Vein endothelial cell (primary cell): ENCODE results near the genes SLC46A1 and PIGS.

DNA sequence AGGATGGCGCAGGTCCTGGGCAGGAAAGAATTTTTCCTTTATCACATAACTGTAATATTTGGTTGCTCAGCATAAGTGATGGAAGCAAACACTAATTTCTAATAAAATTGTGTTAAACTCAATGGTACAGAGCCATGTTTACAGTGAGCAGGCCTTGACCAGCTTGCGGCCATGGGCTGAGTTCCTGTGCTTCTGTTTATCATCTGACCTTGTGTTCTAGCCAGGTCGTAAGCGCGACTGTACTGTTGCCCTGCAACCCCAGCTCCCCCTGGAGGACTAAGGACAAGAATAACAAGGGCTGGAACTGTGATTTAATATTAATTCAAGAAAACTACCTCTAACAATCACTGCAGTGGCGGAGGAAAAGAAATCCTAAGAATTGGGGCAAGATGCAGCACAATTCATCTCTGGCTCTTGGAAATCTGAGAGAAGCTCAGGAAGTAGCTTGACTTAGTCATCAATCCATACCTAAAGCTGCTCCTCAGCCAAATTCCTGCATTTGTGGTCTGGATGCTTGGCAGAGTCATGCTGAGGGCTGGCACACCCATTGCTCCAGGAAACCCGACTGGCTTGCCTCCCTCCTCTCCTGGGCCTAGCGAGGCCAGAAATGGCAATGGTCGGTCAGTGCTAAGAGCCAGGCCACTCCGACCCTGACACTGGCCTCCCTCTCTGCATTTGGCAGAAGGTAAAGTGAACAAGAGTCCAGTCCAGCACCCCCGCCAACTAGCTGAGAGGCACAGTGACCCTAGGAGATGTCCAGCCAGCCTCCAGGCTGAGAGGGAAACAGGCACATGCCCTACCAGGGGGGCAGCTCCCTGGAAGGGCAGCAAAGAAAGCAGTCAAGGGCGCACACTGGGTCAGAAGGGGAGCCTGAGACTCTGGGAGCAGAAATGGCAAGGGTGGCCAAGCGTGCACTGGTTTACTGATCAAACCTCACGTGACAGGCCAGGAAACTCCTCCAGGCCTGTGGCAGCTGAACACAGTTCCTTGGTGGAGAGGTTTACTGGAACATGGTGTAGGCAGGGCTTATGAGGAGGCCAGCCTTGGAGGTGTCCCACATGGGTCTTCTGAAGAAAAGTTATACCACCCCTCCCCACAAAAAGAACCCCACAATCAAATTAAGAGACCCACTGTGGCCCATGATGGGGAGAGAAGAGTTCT is 10.1 kb downstream of the POLDIP2 start:
- CAGE, long polyA plus RNA, result no peak

DNA sequence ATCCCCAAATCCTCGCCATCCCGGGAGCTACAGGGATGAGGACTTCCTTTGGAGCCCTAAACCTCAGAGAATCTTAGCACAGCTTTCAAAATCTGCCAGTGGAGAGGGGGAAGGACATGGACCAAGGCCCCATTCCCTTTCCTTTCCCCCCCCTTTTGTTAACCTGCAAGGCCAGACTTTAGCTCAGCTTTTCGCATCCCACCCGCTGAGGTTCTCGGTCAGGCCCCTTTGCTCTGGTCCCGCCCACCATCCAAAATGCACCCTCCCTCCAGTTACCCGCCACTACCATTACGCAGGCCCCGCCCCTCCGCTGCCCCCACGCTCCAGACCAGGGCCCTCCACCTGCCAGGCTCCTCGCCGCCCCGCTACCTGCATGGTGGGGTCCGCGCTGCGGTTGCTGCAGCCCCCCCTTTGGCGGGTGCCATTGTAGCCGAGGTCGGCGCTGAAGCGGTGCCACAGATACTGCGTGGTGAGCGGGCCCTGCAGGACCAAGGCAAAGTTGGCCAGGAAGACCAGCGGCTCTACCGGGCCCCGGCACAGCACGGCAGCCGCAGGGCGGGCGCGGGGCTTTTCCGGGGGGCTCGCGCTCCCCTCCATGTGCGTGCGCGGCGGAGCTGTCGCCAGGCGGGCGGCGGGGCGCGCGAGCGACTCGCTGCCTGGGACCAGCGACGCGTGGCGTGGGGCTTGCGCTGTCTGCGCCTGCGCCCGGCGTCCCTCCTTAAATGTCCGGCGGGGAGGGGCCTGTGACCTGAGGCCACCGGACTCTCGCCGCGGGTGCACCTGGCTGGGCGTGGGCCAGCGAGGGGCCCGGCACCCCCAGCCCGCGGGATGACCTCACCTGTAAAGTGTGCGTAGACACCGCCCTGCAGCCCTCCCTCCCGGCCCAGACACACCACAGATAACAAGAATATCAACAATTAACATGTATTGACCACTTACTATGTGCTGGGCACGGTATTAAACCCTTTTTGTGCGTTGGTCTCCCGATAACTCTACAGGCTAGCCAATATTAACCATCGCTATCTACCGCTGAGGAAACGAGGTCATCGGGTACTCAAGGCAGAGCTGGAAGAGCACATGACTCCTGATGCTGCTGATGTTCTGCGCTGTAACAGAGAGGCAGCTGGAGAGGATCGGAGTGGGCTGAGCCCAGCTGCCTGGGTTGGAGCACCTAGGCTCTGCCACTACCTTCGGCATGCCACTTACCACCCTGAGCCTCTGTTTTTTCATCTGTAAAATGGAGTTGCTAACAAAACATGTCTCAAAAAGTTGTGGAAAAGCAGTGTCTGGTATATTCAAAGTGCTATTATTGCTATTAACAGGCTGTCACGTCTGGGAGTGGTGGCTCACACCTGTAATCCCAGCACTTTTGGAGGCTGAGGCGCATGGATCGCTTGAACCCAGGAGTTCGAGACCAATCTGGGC is at the start of gene SLC46A1:
TSS of gene SLC46A1 (minus strand) at position 695 of the 1,425 bp plus-strand sequence.
- CAGE, long polyA plus RNA, result no peak

GRCh38 chr17:28408029-28408706 is 2.2 kb upstream of the SLC46A1 start:
- CAGE, long polyA plus RNA, result no peak

GRCh38 chr17:28571332-28572101 is at the start of gene PIGS:
PIGS (minus strand) TSS chr17:28571524.
- CAGE, long polyA plus RNA, result start-site peak on the minus strand at chr17:28571502-28571519, 368 and 283 reads in 2 replicates

GRCh38 chr17:28580263-28580937 is 3.7 kb upstream of the ALDOC start:
- CAGE, long polyA plus RNA, result no peak

- CAGE, long polyA plus RNA, result no peak
These were observed 1.8 kb downstream of the RSKR start for GRCh38 chr17:28612212-28612597.

GRCh38 chr17:28695126-28695514 is 16.6 kb downstream of the PROCA1 start:
- CAGE, long polyA plus RNA, result no peak

DNA sequence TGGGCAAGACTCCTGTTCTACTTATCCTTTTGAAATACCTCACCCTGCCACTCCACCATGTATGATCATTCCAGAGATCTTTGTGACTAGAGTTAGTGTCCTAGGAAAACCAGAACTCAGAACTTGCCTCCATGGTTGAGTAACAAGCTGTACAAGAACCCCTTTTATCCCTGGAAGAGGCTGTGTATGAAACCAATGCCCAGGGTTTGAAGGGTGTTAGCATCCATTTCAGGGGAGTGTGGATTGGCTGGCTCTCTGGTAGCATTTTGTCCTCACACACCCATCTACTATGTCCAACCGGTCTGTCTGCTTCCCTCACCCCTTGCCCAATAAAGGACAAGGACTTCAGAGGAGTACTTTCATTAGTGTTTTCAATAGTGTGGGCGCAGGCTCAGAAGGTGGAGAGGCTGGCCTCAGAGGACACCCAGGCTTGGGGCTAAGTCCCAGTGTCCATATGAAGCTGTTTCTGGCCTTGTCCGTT is 2.0 kb downstream of the TLCD1 start:
- CAGE, long polyA plus RNA, result no peak

- CAGE, long polyA plus RNA, result no peak
These were observed 3.0 kb downstream of the TRAF4 start for GRCh38 chr17:28746455-28747526.

- CAGE, long polyA plus RNA, result no peak
These were observed 6.3 kb downstream of the TRAF4 start for GRCh38 chr17:28749825-28750865.

GRCh38 chr17:28913430-28914266 is 10.8 kb upstream of the DHRS13 start:
- CAGE, long polyA plus RNA, result no peak

DNA sequence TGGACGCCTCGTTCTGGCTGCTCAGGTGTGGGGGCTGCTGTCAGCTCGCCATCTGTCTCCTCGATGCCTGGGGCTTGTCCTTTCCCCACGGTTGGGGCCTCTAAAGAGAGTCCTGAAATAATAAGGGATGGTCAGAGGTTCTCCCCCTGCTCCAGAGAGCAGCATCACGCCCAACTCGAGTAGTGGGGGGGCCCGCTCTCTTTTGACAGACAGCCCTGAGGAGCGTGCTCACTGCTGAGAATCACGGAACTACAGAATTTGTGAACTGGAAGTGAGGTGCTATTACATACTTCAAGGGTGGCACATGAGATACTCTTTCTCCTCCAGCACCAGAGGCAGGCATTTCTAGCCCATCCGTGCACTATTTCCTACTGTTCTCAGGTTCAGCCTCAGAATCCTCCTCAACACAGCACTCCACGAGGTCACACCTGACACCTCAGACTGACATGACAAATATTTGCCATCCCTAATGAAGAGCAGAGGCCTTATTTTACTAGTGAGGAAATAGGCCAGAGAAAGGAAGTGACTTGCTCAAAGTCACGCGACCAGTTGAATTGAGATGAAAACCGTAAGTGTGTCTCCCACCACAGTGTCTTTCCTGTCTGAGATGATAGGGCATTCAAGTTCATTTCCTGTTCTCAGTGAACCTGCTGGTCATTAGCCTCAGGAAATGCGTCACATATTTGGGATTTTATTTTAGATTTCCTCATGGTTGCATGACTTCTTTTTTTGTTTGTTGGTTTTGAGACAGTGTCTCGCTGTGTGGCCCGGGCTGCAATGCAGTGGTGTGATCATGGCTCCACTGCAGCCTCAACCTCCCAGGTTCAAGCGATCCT is 23.7 kb downstream of the SEZ6 start:
- CAGE, long polyA plus RNA, result no peak

- CAGE, long polyA plus RNA, result no peak
These were observed 56.7 kb downstream of the PIPOX start for GRCh38 chr17:29099505-29100112.

DNA sequence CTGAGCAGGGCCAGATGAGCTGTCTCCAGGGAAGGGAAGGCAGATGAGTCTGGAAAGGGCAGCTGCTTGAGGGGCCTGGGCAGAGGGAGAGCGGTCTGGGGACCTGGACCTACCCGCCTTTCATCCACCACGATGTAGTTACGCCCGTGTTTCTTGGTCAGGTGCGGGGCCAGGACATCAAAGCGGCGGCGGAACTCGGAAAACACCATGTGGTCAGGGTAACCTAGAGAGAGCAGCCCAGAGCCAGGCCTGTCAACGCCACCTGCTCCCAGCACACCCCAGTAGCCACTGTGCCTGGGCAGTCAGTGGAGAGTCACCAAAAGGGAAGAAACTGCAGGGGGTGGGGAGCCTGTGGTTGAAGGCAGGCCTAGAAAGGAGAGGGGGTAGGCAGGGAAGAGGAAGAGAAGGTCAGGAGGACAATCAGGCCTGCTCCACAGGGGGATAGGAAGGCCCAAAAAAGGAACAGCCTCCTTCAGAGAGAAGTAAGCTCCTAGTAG is 64.1 kb downstream of the PIPOX start:
- CAGE, long polyA plus RNA, result no peak

DNA sequence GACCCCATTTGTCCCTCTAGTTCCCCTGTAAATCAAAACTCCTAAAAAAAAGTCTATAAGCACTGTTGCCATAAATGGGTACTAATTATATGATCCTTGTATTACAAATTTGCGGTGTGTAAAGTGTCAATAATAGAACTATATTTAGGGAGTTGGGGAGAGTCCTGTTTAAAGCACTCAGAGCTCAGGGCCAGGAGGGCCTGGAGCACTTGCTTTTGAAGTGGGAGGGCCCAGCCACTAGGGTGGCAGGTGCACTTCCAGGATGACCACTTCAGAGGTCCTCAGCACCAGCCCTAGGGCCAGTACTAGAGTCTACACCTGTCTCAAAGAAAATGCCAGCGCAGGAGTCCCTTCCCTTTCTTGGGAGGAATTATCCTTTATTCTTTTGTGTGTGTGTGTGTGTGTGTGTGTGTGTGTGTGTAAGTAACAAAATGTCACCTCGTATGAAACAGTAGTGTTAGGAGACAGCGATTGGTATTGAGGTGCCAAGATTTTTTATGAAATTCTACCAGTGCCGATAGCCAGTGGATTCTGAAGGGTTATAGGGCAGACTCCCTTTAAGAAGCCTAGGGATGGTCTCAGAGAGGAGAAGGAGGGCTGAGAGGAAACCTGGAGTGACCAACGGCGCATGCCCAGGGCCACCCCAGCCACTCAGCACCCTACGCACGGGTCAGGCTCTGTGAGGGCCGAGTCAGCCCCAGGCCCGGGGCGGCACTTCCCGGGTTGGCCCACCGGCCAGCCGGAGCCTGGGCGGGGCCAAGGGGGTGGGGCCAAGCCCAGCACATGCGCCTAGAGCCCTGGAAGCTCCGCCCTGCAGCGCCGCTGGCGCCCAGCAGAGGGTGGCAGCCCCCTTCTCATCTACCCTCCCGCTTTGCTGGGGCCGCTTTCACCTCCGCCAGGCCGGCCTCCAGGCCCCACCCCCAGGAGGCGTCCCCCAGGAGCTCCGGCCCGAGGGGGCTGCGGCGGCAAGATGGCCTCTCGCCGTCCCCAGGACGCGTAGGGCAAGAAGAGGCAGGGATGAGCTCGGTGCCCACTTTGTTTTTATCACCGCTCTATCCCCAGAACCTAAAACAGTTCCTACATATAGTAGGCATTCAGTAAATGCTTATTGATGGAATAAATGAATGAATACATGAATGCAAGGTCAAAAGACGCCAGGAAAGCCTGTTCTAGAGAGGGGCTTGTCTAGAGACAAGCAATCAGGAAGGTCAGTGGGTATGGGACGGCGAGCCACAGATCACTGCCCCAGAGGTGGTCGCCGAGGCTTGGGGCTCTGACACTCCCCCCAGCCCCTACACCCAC is 31.6 kb downstream of the MYO18A start:
- CAGE, long polyA plus RNA, result no peak

DNA sequence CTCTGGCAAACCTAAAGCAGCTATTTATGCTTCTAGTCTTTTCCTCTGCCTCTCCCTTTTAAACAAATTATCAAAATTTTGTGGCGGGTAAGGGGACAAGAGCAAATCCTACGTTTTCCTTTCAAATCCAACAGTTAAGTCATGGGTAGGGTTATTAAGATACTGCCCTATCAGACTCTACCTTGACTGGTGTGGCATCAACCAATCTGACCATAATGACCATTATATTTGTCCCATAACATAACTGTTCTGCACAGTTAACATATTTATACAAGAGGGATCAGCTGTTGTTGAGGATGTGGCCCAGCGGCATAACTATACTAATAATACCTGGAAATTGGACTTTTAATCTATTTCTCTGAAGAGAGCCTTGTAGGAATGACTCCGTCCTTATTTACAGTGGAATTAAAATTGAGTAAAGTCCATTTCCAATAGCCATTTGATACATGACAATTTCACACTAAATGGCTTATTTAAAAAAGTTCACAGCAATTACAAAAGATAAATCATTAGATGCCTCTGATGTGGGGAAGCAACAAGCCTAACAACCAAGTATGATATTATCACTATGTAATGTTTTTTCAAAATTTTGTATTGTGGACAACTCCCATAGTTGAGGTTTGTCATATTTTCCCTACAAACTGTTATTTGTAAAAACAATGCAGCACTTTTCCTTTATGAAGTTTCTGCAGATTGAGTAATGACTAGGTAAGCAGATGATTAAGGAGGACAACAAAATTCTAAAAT is 13.6 kb downstream of the CRYBA1 start:
- CAGE, long polyA plus RNA, result no peak

GRCh38 chr17:29286836-29288011 is 6.7 kb downstream of the NUFIP2 start:
- CAGE, long polyA plus RNA, result no peak

DNA sequence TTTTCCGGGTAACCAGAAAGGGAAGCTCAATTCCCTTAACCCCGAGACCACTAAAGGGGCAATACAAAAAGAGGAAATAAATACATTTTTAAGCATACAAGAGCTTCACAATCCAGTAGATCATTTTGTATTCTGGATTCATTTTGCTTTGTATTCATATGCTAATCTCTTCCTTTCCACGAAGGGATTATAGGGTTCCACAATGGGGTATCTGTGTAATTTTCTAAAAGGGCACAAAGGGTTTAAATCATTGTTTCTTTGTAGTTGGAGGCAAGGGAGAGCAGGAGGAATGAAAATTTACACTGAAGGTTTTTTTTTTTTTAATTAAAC is 566 bp upstream of the NUFIP2 start:
- CAGE, long polyA plus RNA, result no peak

DNA sequence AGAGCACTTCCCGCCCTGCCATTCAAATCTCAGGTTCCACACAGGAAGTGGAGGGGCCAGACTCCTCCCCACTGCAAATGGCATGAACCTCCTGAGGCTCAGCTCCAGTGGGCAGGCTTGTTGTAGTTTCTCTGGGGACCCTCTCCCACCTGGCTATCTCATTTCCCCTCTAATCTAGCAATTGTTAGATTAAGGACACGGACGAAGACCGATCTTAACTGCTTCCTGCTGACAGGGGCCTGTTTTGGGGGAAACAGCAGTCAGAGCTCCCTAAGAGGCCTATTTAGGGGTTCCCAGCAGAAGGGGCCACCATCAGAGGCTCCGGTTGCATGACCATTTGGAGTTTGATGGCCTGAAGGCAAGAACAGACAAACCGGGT is 43.5 kb downstream of the TAOK1 start:
- CAGE, long polyA plus RNA, result no peak

- CAGE, long polyA plus RNA, result no peak
These were observed 6.1 kb downstream of the TP53I13 start for GRCh38 chr17:29574438-29575182.